ENCODE measurements around a stretch of chr17.

DNA sequence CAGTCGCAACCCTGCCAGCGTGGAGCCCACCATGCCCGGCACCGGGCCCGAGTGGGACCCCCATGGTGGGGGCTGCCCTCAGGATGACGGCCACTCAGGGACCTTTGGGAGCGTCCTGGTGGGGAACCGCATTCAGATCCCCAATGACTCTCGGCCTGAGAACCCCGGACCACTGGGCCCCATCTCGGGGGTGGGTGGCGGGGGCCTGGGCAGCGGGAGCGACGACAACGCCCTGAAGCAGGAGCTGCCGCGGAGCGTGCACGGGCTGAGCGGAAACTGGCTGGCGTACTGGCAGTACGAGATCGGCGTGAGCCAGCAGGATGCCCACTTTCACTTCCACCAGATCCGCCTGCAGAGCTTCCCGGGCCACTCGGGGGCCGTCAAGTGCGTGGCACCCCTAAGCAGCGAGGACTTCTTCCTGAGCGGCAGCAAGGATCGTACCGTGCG lies 9.0 kb upstream of the SERPINF2 start:
- PRO-cap = no peak

- PRO-cap = no peak
These were observed 5.5 kb upstream of the SERPINF2 start for GRCh38 chr17:1736936-1737762.

GRCh38 chr17:1843764-1844382 lies 14.1 kb downstream of the RPA1 start:
- PRO-cap = no peak

GRCh38 chr17:1904221-1904823 lies 74.5 kb downstream of the RPA1 start:
- PRO-cap = no peak

DNA sequence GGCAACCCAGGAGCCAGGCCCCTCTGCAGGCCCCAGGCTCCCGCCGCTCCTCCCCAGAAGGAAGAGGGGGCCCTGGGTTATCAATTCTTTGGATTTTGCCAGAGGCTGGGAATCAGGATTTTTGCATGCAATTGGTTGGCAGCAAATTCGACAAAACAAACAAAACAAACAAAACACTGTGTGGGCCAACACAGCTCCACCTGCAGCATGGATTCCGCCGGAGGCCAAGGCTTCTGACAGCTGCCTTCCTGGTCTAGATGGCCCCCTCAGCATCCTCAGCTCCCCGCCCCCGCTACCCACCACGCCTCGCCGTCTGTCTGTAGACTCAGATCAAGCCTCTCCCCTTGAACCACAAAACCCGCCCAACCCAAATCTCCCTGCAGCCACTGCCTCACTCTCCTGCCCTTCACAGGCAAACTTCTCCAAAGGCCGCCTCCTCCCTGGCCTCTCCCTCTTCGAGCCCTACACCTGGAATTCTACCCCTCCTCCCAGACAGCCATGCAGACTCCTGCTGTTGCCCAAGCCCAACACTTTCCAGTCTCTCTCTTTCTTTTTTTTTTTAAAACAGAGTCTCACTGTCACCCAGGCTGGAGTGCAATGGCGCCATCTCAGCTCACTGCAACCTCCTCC lies 57.9 kb downstream of the RTN4RL1 start:
- PRO-cap = no peak

GRCh38 chr17:2055277-2055620 lies 346 bp downstream of the HIC1 start:
- PRO-cap = no peak

GRCh38 chr17:2061206-2061920 lies 6.5 kb downstream of the HIC1 start:
- PRO-cap = no peak

- PRO-cap = no peak
These were observed 15.5 kb downstream of the HIC1 start for GRCh38 chr17:2070138-2071078.

DNA sequence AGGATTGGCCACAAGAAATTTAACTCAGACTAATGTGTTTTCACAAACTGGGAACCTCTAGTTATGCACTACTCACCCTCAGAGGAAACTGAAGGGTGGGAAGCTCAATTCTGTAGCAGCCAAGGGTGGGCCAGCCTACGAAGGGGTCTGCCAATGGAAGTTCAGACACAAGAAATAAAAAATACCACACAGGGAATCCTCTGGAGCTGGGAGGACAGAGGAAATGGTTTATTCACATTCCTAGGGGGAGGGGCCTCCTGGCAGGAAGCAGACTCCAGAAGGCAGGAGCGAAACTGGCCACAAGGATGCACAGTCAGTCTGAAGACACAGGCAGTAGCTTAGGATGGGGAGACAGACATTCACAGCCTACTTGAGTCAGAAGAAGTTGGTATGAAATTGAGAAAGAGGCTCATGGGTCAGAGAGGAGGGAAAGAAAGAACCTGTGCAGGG lies 36.2 kb downstream of the HIC1 start:
- PRO-cap = no peak

DNA sequence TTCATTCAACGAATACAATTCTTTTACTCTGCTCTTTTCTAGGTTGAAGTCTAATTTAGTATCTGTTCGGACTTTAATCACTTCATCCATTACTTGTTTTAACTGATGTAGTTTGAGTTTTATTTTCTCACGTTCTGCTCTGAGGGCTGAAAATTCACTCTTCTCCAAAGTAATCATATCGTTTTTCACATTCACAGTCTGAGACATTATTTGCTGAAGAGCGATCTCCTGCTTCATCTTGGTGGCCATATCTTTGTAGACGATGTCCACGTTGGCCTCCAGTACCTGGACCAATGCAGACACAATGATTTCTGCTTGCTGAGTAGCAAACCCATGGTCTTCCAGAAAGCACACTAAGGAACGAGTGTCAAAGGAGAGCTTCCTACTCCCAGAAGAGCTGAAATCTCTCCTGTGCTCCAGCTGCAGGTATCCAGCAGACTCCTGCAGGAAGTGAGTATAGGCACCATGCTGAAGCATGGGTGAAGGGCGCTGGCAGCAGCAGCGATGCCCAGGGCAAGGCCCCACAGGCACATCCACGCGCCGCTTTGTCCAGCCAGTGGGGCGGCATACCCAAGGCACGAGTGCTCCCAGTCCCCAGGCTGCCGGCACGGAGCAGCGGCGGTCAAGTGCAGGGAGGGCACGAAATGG lies 72.9 kb downstream of the HIC1 start:
- PRO-cap = no peak

- PRO-cap = no peak
These were observed 120.0 kb downstream of the HIC1 start for GRCh38 chr17:2174587-2175567.

- PRO-cap = no peak
These were observed 40.5 kb downstream of the SMG6 start for GRCh38 chr17:2263071-2263580.

DNA sequence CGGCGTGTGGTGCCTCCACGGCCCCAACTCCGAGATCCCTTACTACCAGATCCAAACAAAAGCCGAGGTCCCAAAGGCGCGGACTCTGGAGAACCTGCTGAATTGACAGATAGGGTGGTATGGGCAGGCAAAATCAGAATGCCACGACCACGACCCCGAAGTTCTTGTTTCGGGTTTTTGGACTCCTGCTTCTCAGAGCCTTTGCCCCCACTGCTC lies 4.3 kb downstream of the SMG6 start:
- PRO-cap = no peak

DNA sequence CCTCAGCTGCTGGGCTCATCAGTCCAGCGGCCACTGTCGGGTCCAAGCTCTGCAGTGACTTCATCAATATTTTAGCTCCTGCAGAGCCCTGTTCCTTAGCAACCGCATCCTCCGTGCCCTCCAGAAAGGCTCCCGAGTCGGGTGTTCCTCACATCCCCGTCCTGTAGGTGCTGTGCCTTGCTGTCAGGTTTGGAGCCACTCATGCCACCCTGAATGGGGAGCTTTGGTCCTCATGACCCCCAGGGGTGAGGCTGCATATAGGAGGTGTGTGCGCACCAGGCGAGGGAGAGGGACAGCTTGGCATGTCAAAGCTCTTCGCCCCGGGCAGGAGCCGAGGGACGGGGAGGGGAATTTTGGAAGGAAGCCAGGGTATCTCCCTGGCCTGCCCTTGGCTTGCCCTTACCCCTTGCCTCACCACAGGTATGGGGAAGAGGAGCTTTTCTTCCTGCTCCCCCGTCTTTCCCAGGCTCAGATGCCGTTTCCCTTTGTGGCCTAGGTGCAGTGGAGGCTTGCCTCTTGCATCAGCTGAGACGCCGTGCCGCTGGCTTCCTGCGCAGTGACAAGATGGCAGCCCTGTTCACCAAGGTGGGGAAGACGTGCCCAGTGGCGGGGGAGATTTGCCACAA lies 24.0 kb downstream of the SGSM2 start:
- PRO-cap = no peak

DNA sequence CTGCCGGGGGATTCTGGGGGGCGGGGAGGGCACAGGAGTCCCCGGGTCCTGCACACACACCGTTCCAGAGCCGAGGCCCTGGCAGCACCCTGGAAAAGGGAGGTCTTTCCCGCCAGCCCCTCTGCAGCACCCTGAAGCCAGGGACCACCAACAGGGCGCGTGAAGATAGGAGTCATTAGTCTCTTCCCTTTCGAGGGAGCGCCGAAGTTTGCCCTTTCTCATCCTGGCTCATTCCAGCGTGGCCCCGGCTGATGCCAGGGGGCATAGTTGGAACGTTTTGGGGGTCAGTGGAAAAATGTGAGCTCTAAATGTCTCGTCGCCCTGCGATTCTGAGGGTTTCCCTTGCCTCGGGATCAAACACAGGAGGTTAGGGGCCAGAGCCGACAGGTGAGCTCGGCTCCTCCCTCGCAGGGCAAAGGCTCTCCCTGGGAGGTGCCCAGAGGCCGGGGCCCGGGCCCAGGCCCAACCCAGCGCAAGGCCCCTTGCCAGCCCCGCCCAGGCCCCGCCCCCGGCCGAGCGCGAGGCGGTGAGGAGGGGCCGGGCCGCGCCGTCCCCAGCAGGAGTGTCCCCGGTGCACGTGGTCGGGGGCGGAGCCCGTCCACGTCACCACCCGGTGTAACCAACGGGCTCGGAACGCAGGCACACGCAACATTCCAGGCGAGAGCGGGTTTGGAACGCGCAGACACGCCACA lies 1.6 kb downstream of the MNT start:
- PRO-cap = bidirectional peak, plus-strand start at position 648 of the sequence, minus-strand start at position 477 of the sequence

DNA sequence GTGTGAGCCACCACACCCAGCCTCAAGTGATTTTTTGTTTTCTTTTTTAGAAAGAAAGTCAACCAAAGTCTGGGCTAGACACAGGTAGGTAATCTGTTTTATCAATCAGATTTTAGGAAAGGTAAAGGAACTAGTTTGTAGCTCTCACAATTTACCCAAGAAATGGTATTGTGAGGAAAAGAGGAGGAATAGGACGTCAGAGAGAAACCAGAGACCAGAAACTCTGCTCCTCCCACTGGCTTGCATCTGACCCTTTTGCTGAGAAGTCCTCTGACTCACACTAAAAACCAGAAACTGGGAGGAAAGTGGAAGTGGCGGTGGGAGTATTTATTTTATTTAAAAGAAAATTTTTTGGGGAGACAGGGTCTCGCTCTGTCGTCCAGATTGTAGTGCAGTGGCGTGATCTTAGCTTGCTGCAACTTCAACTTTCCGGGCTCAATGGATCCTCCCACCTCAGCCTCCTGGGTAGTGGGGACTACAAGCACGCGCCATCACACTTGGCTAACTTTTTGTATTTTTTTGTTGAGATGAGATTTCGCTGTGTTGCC lies 38.0 kb upstream of the MNT start:
- PRO-cap = no peak

DNA sequence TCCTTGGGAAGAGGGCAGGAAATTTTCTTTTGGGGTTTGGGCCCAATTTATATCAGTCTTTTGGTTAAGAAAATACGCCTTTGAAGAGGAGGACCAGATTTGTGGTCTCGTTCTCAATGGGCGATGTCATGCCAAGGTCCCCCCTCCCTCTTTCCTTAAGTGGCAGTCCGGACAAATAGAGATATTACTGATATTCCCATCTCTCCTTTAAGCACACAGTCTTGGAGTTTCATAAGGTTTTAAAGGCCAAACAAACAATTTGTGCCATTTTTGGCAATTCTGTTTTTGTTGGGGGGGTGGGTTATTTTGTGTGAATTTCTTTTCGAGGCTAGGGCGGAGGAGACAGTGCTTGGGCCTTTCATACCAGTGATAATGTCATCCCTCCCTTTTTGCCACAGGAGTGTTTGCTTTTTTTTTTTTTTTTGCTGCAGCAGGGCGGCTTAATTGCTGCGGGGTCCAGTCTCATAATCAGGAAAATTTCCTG lies 1.6 kb downstream of the PAFAH1B1 start:
- PRO-cap = no peak

- PRO-cap = no peak
These were observed 2.2 kb downstream of the PAFAH1B1 start for GRCh38 chr17:2595498-2596219.

DNA sequence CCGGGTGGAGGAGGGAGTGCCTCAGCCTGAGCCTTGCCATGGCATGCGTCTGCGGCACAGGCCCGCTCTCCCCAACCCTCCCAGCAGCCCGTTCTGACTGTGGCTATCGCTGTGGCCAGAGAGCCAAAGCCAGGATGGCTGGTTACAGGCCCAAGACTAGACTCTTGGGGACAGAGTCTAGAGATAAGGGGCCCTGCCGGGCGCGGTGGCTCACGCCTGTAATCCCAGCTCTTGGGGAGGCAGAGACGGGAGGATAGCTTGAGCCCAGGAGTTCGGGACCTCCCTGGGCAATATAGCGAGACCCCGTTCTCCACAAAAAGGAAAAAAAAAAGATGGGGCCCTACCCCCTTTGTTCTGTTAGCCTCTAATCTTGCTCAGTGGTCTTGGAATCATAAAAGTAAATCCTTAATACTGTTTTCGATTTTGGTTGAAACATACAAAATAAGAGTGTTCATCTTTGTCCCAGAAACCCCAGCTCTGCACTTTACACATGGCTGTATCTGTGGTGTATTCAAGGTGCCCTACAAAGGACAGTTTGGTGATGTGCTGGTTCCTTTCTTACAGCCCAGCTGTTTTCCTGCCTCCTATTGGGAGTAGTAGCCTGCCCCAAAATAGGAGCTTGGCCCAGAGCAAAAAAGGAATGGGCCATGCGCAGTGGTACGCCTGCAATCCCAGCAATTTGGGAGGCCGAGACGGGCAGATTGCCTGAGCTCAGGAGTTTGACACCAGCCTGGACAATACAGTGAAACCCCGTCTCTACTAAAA lies 25.6 kb downstream of the CLUH start:
- PRO-cap = no peak

DNA sequence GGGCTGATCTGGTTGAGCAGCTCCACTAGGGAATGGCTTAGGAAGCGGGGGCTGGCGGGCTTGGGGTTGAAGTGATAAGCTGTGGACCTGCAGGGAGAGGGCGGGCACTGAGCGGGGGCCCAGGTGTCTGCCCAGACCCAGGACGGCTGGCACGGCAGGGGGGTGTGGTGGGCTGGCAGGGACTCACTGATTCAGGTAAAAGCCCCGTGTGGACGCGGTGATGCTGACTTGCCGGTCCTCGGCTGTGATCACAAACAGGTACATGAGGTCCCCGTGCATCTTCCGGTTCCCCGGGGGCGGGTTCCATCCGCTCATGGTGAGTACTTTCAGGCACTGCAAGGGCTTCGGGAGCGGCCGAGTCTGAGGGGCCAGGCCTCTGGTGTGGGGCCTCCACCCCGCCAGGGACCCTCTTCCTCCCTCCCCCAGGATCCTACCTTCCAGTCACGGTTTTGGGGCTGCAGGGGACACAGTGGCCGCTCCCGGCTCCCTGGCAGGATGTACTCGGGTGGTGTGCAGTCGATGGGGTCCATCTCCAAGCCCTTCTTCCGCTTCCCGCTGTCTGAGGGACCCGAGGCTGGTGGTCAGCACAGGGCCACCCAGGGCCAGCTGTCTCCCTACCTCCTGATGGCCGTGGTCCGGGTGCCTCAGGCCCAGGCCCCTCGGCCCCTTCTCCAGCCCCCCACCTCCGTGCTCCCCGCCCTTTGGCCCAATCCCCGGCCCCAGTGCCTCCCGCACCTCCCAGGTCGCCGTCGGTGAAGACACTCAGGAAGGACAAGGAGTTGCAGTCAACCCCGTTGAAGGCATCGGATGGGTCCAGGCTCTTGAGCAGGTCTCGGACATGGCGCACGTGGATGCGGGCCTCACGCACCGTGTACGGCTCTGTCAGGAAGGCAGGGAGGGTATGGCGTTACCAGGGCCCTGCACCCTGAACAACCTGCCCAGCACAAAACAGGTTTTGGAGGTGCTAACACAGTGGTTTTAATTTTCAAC lies 10.1 kb downstream of the CLUH start:
- PRO-cap = no peak